ENCODE results near the genes MPL, HYI and SLC6A9.

GRCh38 chr1:42916278-42916539 lies 42.5 kb downstream of the SLC2A1 start:
- PRO-cap: no peak

DNA sequence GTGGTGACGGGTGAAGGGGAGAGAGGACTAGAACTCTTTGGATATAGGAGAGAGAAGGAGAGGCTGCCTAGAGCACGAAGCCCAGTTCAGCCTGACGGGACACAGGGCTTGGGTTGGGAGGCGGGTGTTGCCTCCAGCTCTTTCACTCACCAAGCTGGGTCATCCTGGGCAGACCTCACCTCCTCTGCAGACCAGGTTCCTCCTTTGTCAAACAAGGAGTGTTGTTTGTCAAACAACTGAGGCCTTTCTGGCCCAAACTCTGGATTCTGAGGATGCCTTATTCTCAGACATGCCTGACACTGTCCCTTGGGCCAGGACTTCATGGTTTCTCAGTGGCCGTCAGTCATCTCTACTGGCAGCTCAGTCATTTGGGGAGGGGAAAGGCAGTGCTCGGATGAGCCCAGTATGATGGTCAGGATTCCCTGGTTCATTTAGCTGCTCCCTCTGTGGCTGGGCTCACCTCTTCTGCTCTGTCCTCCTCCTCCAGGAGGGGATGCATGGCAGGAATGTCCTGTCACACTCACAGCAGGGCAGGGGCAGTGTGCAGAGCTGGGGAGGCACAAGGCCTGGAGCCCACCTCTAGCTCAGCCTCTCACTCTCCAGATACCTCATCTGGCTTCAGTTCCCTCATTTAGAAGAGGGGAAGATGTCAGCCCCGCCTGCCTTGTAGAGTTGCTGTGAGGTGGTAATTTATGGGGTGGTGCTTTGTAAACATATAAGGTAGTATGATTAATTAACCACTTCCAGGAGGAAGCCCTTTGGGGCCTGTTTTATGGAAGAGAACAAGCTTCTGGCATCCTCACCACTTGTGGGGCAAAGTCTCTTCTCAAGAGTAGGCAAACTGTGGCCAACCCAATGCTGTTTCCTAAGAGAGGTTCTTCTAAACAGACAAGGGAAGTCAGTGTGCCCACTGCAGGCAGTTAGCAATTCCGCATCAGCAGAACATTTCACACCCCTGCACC lies 20.6 kb downstream of the SLC2A1 start:
- PRO-cap: unidirectional peak, minus-strand start at position 148 of the sequence

DNA sequence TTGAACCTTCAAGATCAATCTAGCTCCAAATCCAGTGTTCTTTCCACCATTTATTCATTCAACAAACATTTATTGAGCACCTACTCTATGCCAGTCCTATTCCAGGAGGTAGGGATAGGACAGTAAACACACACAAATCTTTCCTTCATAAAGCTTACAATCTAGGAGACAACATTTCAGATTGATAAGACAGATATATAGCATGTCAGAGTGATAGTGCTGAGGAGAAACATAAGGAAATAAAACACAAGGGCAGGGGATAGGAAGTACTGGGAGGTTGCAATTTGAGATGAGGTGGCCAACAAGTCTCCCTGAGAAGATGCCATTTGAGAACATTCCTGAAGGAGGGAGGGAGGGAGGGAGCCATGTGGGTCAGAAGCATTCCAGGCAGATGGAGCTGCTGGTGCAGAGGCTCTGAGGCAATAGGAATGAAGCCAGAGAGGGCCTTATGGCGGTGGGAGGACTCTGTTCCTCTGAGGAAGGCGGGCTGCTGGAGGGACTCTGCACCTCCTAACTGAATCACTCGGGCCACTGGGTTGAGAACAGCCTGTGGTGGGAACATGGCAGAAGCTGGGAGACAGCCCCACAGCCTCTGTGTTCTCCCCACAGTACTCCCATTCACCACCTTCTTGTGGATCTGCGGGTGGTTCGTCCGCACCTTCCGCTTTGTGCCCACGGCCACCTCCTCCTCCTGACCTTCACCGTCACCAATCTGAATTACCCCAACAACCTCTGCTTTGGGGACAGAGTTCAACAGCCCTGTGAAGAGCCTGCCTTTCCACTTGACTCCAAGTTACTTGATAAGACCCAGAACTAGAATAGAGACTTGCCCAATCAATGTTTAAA lies 2.6 kb upstream of the TMEM125 start:
- PRO-cap: unidirectional peak, plus-strand start at position 539 of the sequence; unidirectional peak, minus-strand start at position 668 of the sequence

DNA sequence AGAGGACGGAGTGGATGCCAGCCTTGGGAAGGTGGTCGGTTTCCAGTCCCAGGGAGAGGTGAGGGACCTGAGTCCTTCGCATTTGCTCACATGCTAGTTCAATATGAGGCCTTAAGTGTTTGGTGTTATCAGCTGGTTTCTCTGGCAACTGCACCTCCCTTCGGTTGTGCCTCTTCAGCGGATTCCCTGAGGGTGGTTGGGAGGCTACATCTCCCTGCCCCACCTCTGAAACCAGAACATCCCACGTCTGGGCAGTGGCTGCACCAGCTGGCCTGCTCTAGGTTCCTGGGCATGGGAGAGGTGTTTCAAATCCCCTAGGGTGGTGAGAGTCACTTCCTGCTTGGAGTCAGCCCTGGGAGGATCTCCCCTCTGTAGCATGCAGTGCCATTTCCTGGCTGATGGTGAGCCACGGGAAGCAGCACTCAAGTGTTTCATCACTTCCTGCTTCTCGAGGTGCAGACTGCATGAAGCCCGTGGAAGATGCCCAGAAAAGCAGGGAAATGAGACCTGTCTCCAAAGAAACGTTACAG lies 4.4 kb downstream of the TMEM125 start:
- PRO-cap: bidirectional peak, plus-strand start at position 236 of the sequence, minus-strand start at position 84 of the sequence

DNA sequence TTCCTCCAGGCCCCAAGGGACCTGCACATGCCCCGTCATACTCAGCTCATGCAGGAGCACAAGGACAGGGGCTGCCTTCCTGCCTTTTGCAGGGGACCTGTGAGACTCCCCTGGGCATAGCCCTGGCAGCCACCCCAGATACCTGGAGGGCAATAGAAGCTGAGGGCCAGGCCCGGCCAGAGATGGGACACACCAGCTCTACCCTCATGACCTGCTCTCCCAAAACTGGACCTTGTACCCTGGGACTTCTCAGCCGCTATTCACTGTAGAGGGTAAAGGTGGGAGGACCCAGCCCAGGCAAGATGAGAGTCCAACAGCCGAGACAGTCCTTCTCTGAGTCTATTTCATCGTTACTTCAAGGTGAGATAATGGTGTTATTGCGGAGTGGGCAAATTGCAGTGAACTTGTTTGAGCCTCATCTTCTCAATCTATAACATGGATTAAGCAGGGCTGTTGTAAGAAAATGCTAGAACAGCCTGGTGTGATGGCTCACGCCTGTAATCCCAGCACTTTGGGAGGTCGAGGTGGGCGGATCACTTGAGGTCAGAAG lies 7.8 kb downstream of the C1orf210 start:
- PRO-cap: no peak

DNA sequence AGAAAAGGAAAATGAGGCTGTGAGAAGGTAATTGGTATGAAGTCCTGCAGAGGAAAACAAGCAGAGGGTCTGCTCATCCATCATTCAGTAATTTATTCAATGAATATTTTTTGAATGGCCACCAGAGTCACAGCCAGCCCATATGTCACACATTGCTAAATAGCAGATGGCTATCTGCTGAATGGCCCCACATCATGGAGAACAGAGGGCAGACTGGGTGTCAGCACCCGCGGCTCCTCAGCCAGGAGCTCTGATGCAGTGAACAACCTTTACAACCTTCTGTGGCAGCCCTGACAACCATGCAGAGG lies 2.6 kb upstream of the C1orf210 start:
- PRO-cap: no peak

- PRO-cap: no peak
Measured at GRCh38 chr1:43290221-43290900, 5.0 kb upstream of the C1orf210 start.

- PRO-cap: no peak
Measured at GRCh38 chr1:43337547-43338120, at the start of gene MPL. Gene MPL, plus strand, starts transcription at chr1:43337818.

- PRO-cap: unidirectional peak, plus-strand start at chr1:43366835
Measured at GRCh38 chr1:43366730-43367263, 1.0 kb downstream of the ELOVL1 start.

- PRO-cap: bidirectional peak, plus-strand start at chr1:43368212, minus-strand start at chr1:43368011; bidirectional peak, plus-strand start at chr1:43368398, minus-strand start at chr1:43368316
Measured at GRCh38 chr1:43368099-43368794, 436 bp upstream of the ELOVL1 start.

- PRO-cap: bidirectional peak, plus-strand start at chr1:43448657, minus-strand start at chr1:43448431
Measured at GRCh38 chr1:43448095-43448783, 5.5 kb downstream of the HYI start.

DNA sequence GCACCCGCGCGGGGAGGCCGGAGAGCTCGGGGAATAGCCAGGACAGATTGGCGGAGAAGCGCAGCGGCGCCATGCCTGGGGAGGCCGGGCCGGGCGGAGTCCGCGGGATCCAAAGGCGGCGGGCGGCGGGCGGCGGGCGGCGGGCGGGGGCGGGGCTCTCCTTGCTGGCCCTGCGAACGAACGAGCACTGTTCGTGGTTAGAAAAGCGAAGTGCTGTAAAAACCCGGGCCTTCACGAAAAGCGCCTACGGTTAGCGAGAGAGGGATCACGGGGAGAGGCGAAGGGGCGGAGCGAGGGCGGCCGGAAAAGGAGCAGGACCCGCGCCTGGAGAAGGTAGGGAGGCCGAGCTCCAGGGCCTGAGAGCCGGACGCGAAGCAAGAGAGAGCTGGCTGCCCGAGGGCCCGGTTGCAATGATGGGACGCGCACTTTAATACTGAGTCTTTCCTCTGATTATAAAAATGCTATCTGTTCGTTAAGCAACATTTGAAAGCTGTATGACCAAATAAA lies at the start of gene HYI:
Gene HYI (minus strand): TSS at position 211 of the 507 bp plus-strand sequence.
- PRO-cap: bidirectional peak, plus-strand start at position 293 of the sequence, minus-strand start at position 49 of the sequence

GRCh38 chr1:43472420-43473409 lies 19.0 kb upstream of the HYI start:
- PRO-cap: no peak

DNA sequence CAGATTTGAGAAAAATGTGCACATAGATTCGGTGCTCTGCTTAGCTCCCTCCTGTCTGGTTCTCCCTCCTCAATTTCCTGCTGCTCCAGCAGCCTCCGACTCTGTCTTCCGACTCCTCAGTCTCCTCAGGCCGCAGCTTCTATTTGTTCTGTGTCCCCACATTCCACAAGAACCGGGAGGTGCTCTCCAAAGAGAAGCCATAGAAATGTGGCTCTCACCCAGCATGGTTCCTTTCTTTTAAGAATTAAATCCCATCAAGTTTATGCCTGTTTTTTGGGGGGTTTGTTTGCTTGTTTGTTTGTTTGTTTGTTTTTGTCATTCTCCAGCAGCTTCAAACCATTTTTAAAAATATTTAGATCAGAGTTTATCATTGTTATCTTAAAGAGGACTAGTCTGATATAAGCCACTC lies 36.5 kb upstream of the PTPRF start:
- PRO-cap: no peak

- PRO-cap: bidirectional peak, plus-strand start at chr1:43550084, minus-strand start at chr1:43550001; bidirectional peak, plus-strand start at chr1:43550414, minus-strand start at chr1:43550306
Measured at GRCh38 chr1:43549932-43551049, 19.6 kb downstream of the PTPRF start.

DNA sequence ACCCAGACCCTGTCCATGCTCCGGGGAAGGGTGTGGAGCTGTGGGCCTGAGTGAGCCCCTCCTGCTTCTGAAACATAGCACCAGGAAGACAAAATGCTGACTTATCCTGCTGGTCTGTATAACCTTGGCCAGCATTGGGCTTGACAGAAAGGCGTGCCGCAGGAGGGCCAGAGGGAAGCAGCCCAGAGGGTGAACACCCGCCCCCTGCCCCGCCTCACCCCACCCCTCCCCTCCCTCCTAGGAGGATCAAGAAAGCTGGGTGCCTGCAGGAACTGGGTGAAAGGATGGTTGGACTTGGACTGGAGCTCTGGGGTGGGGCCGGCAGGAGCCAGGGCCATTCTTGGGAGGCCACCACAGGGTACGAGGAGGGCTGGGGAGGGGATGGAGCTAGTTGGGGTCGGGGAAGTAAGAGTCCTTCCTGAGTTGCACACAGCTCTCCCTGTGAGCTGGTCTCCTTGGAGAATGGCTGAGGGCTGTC lies 27.1 kb downstream of the PTPRF start:
- PRO-cap: bidirectional peak, plus-strand start at position 279 of the sequence, minus-strand start at position 76 of the sequence

DNA sequence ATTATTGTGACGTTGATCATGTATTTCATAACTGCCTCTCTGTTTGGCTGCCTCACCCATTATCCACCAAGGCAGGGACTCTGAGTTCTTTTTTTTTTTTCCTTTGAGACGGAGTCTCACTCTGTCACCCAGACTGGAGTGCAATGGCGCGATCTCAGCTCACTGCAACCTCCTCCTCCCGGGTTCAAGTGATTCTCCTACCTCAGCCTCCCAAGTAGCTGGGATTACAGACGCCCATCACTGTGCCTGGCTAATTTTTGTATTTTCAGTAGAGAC lies 52.7 kb upstream of the ARTN start:
- PRO-cap: no peak

GRCh38 chr1:43971260-43971974 lies 1.6 kb downstream of the DPH2 start:
- PRO-cap: no peak

DNA sequence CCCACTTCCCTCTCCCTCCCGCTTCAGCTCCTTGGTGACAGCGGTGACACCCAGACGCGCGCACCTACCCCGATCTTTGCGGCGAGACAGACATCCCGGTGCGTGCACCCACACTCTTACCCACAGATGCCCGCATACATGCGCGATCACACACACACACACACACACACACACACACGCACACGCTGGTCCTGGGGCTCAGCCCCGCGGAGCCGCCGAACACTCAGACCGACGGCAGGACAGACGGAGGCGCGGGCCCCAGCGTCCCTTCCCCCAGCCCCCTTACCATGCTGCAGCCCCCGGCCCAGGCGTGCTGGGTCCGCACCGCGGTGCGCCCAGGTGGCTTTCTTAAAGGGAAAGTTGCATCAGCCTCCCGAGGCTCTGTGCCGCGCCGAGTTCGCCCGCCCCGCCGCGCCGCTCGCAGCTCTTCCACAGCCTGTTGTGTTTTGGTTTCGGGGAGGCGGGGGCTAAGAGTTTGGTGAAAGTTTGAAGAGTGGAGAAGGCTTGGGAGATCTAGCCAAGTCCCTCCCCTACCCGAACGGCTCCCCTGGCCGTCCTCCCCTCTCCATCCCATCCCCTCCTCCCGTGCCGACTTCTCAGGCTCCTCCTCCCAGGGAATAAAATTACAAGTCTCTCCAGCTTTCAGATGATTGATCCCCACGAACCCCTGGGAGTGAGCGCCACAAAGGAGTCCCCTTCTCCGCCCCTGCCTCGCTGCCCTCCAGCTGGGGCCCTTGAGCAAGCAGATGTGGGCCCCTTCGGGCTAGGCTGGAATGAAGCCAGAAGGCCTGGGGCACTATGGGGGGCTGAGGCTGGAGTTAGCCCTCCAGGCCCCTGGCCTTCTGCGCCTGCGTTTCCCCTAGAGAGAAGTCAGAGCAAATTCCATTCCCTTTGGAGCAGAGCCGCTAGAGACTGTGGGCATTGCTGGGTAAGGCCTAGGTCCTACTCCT lies at the start of gene SLC6A9:
Gene SLC6A9 (minus strand): TSS at position 443 of the 950 bp plus-strand sequence.
- PRO-cap: bidirectional peak, plus-strand start at position 226 of the sequence, minus-strand start outside the sequence; bidirectional peak, plus-strand start at position 649 of the sequence, minus-strand start at position 441 of the sequence

DNA sequence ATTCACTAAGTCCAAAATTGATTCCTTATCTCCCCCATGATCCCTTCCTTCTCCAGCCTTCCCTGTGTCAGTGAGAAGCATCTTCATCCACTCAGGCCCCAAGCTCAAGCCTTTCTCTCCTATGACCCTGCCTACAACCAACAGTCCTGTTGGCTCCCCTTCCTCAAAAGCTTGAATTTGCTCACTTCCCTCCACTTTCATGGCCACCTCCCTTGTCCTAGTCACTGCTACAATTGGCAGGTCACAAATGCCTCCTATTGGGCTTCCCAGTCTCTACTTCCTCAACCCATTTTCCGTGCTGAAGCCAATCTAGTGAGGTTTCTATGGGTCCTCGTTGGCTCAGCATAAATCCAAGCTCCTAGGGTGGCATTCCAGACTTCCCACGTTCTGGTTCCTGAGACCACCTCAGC lies 40.2 kb upstream of the SLC6A9 start:
- PRO-cap: no peak

Measured in ileum (tissue), 1 donor.